Karpas-422 (cell line): ENCODE data around the genes CCDC152 and PARP8.

DNA sequence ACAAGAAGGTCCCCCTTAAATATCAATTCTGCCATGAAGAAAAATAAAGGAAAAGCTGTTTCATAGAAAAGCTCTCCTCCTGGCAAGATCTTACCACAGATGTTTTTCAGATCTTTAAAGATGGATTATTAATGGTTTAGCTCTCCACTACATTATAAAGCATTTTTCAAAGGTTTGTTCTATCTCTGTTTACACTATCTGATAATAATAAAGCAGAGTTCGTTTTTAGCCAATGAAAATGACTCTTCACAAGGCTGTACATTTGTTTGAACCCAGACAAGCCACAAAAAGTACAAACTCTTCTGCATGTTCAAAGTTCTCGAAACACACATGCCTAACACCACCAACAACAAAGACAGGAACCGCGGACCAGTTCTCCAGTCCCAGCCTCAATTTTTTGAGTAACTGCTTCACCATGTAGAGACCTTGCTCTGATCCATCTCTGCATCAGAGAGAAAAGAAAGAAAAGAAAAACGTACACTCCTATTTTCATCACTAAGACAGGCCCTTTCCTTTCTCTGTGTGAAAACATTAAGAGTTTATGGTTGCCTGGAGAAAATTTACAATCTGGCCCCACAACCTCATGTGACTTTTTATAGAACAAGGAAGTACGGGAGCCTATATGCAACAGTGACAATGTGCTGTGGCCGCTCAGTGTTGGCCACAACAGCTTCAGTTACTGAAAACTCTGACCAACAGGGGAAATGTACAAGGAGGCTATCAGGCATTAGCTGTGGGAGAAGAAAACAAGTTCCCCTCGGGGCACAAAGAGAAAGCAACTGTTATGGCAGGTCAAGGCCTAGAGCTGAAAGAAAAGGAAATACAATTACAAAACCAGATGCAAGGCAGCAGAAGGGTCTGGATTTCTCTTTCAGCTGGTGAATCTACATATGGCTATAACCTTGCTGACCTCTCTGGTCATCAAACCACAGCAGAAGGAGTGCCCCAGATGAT, 273.0 kb upstream of the PTGER4 start:
- PRO-cap, result no peak
- RAMPAGE, long total RNA, result no peak

GRCh38 chr5:40410992-40411657, 268.6 kb upstream of the PTGER4 start:
- PRO-cap, result no peak
- RAMPAGE, long total RNA, result no peak

- PRO-cap, result no peak
- RAMPAGE, long total RNA, result no peak
Observed at GRCh38 chr5:40733995-40734704, 21.6 kb downstream of the TTC33 start.

DNA sequence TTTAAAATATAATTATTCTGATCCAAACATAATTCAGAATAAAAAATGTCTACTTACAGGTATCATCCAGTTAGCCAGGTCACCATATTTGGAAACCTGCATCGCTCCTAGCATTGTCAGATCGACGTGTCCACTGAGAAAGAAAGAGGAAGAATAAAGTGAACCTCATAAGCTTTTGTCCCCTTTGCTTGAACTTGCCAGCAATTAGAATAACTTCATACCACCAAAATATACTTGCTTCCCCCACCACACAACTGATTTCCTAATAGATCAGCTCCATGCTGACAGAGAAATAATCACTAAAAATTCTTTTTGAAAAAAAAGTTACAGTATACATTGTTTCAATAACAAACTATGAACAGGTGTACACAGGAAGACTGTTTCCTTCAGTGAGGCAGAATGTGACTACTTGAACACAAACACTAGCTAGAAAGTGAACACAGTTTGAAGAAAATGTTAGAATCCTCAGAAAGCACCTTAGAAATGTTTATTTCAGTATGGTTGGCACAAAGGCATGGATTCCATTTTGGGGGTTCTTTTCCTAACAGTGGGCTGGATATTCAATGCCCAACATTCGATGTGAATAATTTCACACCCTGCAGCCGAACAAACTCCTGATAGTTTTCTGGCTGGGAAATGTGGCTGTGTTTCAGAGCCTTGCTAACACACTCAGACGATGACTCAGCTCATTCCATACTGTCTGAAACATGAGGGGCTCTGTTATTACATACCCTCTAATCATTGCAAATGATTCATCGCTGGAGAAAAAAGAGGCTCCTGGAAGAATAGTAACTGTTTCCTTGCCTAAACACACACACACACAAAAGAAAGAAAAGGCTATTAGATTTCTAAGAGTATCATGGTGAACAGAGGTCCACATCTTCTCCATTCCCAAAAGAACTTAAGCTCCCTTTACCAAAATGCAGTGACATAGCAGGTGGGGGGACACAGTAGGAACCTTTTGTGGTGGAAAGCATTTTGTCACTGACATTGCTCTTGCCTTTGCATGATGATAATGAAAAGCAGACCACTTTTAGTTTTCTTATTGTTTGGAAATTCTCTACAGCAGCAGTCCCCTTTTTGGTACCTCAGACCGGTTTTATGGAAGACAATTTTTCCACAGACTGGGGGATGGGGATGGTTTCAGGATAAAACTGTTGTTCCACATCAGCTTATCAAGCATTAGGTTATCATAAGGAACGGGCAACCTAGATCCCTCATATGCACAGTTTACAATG, 75.9 kb downstream of the OXCT1 start:
- PRO-cap, result no peak
- RAMPAGE, long total RNA, result no peak

DNA sequence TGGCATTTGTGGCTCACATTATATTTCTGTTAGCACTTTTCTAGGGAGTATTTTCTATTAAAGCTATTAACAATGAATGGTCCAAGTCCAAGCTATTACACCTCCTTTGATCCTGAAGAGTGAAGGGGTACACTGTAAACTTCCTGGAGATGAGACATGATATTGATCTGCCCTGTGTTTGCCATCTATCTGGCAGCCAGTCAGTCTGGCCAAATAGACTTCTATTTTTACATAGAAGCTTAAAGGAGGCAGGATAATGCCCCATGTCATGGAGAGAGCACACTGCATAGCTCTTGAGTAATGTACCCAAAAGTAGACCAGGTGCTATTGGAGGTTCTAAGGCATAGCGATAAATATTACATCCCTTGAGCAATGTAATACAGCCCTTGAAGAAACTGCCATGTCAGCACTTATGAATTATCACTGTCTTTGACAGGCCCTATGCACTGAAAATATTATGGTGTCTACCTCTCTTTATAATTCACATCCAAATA, 131.7 kb downstream of the GHR start:
- PRO-cap, result no peak
- RAMPAGE, long total RNA, result no peak

- PRO-cap, result no peak
- RAMPAGE, long total RNA, result no peak
Observed at GRCh38 chr5:42570120-42570792, 147.0 kb downstream of the GHR start.

DNA sequence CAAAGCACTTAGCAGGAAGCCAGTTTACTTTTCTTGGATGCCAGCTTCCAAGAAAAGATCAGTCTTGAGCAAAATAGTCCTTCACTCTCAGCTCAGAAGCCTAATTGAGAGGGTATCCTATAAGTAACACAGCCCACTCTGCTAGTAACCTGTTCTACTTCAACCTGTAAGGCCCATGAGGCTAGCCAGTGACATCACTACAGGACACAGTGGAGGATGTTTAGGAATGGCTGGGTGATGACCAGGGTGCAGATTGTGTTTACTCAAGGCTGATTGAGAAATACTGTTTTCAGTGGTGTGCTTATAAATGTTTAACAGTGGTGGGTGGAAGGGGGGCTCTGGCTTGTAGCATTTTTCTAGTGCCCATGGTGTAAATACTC, 159.9 kb upstream of the CCDC152 start:
- PRO-cap, result no peak
- RAMPAGE, long total RNA, result no peak

GRCh38 chr5:42694834-42695276, 61.8 kb upstream of the CCDC152 start:
- PRO-cap, result no peak
- RAMPAGE, long total RNA, result no peak

GRCh38 chr5:42734426-42735150, 22.0 kb upstream of the CCDC152 start:
- PRO-cap, result no peak
- RAMPAGE, long total RNA, result no peak

- PRO-cap, result bidirectional peak, plus-strand start at chr5:42756840, minus-strand start at chr5:42756723
- RAMPAGE, long total RNA, result start-site peak on the plus strand at chr5:42756815-42756872, 206 and 237 reads in 2 replicates
Observed at GRCh38 chr5:42756610-42757075, at the start of gene CCDC152. TSS of gene CCDC152 (plus strand) at chr5:42756818.

DNA sequence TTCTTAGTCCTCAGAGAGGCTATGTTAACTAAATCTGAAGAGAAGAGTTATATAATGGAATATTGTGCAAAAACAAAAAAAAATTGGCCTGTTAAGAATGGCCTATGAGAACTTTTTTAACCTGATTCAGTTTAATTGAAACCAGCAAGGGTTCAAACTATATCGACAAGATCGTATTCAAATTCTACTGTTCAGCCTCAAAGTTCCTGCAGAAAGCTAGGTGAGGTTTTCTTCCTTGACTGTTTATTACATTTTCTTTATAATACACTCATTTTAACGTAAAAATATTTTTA, 13.0 kb downstream of the SELENOP start:
- PRO-cap, result no peak
- RAMPAGE, long total RNA, result no peak

DNA sequence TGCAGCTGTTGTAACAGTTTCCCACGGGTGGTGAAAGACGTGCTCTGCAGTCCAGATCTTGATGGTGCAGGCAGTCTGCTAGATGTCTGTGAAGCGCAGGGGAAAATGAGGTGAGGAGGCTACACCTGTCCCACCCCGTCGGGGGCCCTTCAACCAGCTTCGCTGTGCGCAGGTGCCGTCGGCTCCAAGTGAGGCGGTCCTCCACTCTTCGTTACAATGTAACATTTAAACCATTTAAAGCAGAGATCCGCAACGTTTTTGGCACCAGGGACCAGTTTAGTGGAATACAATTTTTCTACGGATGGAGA, 96.9 kb upstream of the SELENOP start:
- PRO-cap, result no peak
- RAMPAGE, long total RNA, result no peak

DNA sequence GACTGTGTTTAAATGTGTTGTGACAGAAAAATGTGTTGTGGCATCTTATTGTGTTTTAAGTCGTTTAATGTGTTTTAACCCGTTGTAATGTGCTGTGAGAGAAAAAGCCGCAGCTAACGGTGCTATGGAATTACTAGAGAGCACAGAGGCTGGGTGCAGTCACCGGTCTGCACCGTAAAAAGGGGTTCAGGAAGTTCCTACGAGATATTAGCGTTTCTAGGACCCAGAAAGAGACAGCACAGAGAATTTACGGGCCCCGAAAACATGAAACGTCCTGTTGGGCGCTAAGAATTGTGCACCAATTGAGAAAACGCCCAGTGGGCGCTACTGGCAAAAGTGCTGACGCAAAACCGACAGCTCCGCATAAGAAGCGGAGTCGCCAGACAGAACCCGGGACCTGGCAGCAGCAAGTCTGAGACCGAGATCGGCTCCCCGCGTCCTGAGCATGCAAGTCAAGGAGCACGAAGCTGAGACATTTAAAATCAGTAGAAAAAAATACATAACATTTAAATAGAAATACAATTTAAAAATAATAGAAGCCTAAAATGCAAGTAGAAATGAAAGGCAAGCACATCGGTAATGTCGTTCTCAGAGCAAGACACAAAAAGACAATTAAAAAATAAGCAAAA, 90.4 kb downstream of the ANXA2R start:
- PRO-cap, result no peak
- RAMPAGE, long total RNA, result no peak

GRCh38 chr5:43018800-43019222, 21.3 kb downstream of the ANXA2R start:
- PRO-cap, result no peak
- RAMPAGE, long total RNA, result no peak

DNA sequence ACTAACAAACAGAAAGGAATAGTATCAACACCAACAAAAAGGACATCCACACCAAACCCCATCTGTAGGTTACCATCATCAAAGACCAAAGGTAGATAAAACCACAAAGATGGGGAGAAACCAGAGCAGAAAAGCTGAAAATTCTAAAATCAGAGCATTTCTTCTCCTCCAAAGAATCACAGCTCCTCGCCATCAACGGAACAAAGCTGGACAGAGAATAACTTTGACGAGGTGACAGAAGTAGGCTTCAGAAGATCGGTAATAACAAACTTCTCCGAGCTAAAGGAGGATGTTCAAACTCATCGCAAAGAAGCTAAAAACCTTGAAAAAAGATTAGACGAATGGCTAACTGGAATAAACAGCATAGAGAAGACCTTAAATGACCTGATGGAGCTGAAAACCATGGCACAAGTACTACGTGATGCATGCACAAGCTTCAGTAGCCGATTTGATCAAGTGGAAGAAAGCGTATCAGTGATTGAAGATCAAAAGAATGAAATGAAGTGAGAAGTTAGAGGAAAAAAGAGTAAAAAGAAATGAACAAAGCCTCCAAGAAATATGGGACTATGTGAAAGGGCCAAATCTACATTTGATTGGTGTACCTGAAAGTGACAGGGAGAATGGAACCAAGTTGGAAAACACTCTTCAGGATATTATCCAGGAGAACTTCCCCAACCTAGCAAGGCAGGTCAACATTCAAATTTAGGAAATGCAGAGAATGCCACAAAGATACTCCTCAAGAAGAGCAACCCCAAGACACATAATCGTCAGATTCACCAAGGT, 14.1 kb upstream of the ANXA2R start:
- PRO-cap, result no peak
- RAMPAGE, long total RNA, result no peak

DNA sequence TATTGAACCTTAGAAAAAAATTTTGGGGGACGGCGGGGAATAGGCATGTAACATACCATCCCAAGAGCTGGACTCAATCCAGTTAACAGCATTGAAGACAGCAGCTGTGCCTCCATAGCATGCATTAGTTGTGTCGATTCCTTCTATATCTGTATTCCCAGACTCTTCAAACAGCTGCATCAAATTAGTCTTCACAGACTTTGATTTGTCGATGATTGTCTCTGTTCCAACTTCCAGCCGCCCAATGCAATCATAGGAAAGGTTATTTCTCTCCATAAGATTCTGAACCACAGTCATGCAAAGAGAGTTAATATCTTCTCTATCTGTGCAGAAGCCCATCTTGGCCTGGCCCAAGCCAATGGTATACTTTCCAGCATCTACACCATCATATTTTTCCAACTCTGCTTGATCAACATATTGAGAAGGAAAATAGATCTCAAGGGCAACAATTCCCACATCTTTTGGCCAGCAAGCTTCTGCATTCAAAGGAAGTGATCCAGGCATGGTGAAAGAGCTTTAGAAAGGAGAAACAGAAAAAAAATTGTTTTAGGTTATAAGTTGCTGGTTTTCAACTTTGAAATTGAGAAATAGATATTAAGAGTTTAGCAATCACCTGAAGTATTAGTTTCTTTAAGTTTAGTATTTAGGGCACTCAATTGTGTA, 14.6 kb downstream of the HMGCS1 start:
- PRO-cap, result no peak
- RAMPAGE, long total RNA, result no peak

- PRO-cap, result bidirectional peak, plus-strand start at chr5:43557187, minus-strand start at chr5:43557093
- RAMPAGE, long total RNA, result no peak
Observed at GRCh38 chr5:43557123-43557758, 364 bp upstream of the PAIP1 start.

DNA sequence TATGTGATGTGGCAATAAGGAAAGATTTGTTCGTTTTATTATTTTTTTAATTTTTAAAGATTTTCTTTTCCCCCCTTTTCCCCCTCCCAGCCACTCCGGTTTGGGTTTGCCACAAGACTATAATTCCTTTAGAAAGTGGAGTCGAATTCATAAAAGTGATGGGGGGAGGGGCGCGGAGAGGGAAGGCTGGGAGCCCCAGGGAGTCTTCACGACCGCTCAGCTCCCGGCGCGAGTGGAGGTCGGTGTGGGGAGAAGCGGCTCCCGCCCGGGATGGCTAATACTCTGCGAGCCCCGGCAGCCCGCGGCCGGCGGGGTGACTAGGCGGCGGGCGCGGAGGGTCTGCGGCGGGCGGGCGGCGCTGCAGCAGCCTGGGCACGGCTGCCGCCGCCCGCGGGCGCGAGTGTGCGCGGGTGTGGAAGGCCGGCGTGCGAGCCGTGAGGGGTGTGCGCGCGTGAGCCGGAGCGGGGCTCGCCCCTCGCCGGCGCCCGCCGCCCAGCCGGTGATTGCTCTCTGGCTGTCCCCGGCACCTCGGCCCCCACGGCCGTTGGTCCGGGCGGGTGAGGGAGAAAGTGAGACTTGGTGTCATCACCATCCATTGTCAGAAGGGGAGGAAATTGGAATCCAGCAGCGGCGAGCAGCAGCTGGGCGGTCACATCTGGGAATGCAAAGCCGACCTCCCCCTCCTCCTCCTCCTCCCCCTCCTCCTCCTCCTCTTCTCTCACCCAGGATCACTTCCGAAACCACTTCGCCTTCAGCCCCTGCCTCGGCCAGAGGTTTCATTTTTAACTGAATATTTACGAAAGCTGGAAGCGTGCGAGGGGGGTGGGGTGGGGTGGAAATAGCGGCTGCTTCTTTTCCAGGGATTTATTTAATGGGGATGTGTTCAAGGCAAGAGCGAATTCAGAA, at the start of gene PARP8:
TSS of gene PARP8 (plus strand) at position 413 of the 906 bp plus-strand sequence.
- PRO-cap, result no peak
- RAMPAGE, long total RNA, result no peak

GRCh38 chr5:50855738-50856047, 189.3 kb downstream of the PARP8 start:
- PRO-cap, result no peak
- RAMPAGE, long total RNA, result no peak

DNA sequence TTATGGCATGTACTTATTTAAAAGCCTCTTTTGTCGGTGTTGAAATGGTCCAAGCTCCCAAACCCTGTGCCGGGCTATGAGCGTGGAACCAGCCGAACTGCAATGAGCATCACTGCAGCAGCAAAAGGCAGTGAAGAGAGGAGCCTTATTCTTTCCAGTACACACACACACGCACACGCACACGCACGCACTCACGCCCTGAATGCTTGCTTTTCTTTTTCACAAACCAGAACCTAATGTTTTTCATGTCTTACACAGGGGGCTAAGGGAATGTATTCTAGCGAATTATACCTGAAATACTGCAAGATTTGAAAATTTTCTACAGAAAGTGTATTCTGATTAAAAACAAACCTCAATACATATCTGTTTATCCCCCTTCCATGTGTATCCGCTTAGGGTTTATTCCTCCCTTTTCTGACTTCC, 297.9 kb downstream of the PARP8 start:
- PRO-cap, result no peak
- RAMPAGE, long total RNA, result no peak